ENCODE results near the genes NUCB1, ENSG00000268655 and ALDH16A1.

DNA sequence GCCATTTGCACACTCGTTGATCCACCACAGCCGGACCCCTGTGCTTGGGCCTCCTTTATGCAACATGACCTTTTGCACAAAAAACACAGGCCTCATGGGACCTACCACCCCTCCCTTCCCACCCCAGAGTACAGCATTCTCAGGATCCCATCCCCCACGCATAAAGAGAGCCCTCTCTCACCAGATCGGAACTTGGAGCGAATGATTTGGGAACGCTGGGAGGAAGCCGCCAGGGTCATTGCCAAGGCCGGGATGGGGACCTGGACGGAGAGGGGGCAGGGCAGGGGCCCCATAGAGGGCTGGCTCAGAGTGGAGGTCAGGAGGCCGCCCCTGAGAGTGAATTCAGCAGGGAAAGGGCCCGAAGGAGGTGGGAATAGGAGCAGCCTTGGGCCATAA lies 734 bp downstream of the MAMSTR start:
- PRO-cap, result unidirectional peak, plus-strand start at position 190 of the sequence
- RAMPAGE, long total RNA, result no peak

- PRO-cap, result no peak
- RAMPAGE, long total RNA, result no peak
Observed at GRCh38 chr19:48793322-48793667, 17.5 kb downstream of the BCAT2 start.

DNA sequence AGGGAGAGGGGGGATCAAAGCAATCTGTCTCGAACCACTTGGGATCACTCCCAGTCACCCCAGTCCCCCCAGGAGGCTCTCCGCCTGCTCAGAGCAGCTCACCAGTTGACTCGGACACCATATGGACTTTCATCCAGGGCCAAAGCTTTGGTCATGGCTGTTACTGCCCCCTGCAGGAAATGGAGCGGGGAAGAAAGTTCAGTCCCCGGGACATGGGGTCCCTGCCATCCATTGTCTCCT lies 2.7 kb upstream of the BCAT2 start:
- PRO-cap, result no peak
- RAMPAGE, long total RNA, result no peak

DNA sequence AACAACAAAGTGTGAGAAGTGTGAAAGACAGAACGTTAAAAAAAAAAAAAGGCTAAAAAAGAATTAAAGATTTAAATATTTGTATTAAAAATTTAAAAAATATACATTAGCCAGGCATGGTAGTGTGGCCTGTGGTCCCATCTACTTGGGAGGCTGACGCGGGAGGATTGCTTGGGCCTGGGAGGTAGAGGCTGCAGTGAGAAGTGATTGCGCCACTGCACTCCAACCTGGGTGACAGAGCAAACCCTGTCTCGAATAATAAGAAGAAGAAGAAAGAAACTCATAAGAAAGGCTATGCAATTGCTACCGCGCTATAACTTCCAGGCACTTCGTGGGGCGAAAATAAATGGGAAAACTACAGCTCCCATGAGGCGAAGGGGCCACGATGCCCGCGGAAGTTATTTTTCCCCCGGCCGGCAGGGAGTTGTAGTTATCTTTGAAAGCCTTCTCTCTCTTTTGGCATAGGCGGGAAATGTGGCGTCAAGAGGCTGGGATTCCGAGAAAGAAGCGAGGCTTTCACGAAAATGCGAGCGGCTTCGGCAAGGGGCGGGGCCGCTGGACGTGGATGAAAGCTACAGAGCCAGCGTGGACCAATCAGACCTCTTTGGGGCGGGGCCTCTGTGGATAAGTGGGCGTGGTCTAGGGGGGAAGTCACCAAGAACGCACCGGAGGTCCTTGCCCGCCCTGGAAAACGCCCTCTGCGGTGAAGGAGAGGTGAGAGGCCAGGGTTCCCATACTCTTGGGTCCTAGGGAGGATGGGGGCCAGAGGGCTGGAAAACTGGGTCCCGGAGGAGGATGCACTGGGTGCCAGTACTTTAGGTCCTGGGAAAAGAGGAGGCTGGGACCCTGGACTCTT lies at the start of gene NUCB1:
TSS of gene NUCB1 (plus strand) at position 654 of the 856 bp plus-strand sequence.
- PRO-cap, result bidirectional peak, plus-strand start at position 694 of the sequence, minus-strand start at position 498 of the sequence
- RAMPAGE, long total RNA, result start-site peak on the plus strand centred at position 678 of the sequence, 51 bp wide, 1,751 reads

DNA sequence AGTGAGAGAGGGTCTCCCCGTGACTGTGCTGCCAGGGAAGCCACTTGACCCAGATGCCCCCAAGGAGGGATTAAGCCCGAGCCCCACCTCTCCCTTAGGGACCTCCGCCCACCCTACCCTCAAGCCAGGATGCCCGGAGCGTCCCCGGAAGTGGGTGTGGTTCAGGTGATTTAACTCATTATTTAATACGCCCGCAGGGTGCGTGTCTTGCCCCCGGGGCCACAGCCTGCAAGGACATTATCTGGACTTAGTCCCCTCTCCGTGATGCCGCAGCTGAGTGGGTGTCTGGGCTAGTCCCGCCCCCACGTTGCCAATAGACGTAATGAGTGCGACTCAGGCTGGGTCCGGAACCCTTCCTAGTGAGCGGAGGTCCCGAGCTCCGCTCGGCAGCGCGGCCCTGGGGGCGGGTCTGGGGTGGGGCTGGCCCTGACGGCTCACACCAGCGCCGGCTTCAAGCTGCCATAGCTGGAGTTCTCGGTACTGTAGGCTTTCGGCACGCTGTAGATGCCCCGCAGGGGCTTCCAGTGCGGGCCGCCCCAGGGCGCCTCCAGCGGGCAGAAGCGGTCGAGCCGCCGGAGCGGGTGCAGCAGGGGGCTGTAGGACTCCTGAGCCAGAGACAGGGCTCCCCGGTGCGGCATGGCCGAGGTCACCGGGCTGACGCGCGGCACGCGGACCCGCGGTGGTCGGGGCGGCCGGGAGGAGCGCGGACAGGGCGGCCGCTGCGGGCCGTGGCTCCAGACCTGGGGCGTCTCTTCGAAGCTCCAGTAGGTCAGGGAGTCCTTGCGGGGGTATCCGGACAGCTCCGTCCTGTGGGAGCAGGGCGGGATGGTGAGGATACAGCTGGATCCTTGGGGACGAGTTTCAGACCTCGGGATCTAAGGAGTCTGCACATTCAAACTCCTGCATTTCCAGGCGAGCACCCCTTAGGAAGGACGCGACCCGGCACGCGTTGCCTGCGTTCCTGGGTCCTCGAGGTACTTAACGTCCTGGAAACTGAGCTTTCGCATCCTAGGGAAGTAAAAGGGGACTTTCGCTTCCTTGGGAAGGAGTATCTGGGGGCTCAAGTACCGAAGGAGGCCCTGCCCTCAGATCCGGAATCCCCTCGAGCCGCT lies 999 bp upstream of the LHB start:
- PRO-cap, result no peak
- RAMPAGE, long total RNA, result no peak

- PRO-cap, result no peak
- RAMPAGE, long total RNA, result no peak
Observed at GRCh38 chr19:49020142-49020650, at the start of gene ENSG00000268655. TSS of gene ENSG00000268655 (minus strand) at chr19:49020549.

- PRO-cap, result no peak
- RAMPAGE, long total RNA, result no peak
Observed at GRCh38 chr19:49128775-49129252, 9.5 kb downstream of the PPFIA3 start.

GRCh38 chr19:49136531-49137113 lies 17.3 kb downstream of the PPFIA3 start:
- PRO-cap, result bidirectional peak, plus-strand start at chr19:49137016, minus-strand start at chr19:49136779
- RAMPAGE, long total RNA, result no peak

DNA sequence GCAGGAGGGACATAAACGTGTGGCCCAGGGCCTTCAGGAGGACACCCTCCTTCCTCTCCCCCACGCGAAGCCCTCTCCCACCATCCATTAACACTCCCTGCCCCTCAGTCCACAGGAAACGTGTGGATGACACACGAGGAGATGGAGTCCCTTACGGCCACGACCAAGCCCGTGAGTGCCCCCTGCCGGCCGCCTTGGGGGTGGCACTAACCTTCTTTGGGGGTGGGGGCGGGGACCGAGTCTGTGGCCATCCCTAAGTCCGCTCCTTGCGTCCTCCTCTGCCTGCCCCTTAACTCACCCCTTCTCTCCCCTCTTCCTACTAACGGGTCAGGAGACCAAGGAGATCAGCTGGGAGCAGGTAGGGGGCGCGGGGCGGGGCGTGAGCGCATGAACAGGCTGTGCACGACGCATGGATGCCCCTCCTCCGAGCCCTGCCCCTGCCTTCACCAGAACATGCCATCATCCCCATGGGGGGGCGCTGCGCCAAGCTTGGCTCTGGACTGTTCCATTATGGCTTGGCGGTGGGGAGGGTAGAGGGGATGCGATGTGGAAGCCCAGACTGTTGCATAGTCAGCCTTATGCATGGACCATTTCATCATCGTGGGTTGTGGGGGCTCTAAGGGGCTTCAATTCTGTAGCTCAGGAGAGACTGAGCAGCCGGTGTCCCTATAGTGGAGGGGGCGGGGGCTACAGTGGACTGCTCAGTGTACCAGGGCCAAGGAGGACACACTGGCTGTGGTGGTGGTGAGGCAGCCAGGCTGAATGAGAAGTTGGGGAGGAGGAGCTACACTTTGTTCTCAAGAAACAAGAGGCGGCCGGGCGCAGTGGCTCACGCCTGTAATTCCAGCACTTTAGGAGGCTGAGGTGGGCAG lies 9.1 kb downstream of the HRC start:
- PRO-cap, result no peak
- RAMPAGE, long total RNA, result no peak

GRCh38 chr19:49160364-49160815 lies 2.8 kb downstream of the TRPM4 start:
- PRO-cap, result no peak
- RAMPAGE, long total RNA, result no peak

DNA sequence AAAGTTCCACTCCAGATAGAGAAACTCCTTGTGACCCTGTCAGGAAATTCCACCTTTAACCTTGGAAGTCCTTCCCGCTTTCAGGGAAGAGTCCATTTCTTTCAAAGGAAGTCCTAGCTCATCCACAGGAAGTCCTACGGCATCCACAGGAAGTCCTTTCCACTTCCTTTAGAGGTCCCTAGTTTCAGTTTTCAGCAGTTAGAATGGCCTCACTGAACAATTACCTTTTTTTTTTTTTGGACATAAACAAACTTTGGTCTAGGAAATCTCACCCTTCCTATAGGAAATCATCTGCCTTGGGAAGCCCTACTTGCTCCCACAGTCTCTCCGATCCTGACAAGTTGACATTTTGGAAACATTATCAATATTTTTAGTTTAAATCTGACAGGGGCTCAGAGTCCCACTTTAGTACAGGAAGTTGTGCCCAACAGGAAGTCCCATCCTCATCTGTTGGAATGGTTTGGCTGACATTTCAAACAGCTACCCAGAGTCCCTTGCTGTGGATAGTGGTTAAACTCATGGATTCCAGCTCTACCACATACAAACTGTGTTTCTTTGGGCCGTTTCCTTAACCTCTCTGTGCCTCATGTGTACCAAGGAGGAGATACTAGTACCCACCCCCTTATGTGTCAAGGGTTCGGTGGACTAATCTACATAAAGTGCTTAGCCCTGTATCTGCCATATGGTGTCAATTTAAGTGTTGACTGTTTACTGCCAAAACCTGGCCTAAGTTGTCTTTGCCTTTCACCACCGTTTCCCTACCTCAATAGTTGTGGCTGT lies 31.9 kb downstream of the TRPM4 start:
- PRO-cap, result no peak
- RAMPAGE, long total RNA, result no peak

- PRO-cap, result no peak
- RAMPAGE, long total RNA, result no peak
Observed at GRCh38 chr19:49301126-49301661, 23.8 kb downstream of the SLC6A16 start.

- PRO-cap, result no peak
- RAMPAGE, long total RNA, result no peak
Observed at GRCh38 chr19:49362871-49363244, 642 bp upstream of the TEAD2 start.

- PRO-cap, result no peak
- RAMPAGE, long total RNA, result no peak
Observed at GRCh38 chr19:49415450-49416150, 7.6 kb downstream of the PTH2 start.

- PRO-cap, result bidirectional peak, plus-strand start at chr19:49442499, minus-strand start at chr19:49442389; unidirectional peak, minus-strand start at chr19:49442741; bidirectional peak, plus-strand start at chr19:49443127, minus-strand start at chr19:49442924
- RAMPAGE, long total RNA, result no peak
Observed at GRCh38 chr19:49442120-49443358, 1.2 kb upstream of the SLC17A7 start.

- PRO-cap, result bidirectional peak, plus-strand start at chr19:49453146, minus-strand start at chr19:49453101; bidirectional peak, plus-strand start at chr19:49453312, minus-strand start at chr19:49453420; bidirectional peak, plus-strand start at chr19:49453612, minus-strand start at chr19:49453482
- RAMPAGE, long total RNA, result start-site peak on the minus strand at chr19:49453454-49453515, 20 reads
Observed at GRCh38 chr19:49452834-49453756, at the start of gene ALDH16A1. TSS of gene ALDH16A1 (plus strand) at chr19:49453225.

- PRO-cap, result no peak
- RAMPAGE, long total RNA, result no peak
Observed at GRCh38 chr19:49489218-49489437, 1.7 kb downstream of the RPL13A start.

- PRO-cap, result no peak
- RAMPAGE, long total RNA, result no peak
Observed at GRCh38 chr19:49489438-49490130, 2.2 kb downstream of the RPL13A start.

DNA sequence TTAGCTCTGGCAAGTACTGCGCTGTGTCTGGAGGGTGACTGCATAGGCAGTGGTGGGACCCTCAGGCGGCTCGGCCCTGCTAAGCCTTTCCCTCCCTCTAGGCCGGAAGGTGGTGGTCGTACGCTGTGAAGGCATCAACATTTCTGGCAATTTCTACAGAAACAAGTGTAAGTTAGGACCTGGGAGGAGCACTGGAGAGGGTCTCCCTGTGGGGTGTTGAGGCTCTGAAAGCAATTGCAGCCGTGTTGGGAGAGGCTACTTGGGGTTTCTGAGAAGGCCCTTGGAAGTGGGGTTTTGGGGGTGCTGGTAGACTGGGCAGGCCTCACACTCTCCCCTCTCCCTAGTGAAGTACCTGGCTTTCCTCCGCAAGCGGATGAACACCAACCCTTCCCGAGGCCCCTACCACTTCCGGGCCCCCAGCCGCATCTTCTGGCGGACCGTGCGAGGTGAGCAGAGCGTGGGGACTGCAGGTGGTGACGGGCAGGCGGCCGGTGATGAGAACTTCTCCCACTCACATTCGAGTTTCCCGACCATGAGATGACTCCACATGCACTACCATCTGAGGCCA lies 2.8 kb downstream of the RPL13A start:
- PRO-cap, result no peak
- RAMPAGE, long total RNA, result start-site peak on the plus strand centred at position 395 of the sequence, 100 bp wide, 2,214 reads

GRCh38 chr19:49496931-49497833 lies 948 bp downstream of the RPS11 start:
- PRO-cap, result unidirectional peak, minus-strand start at chr19:49497405
- RAMPAGE, long total RNA, result start-site peak on the plus strand at chr19:49497219-49497324, 584 reads; start-site peak on the plus strand at chr19:49497525-49497602, 426 reads